HEK293 (cell line): ENCODE measurements around a stretch of chr21.

- PRO-cap, result no peak
- RRBS, 2 experiments, result no CpG with 5 or more reads among the region's 30 CpGs
Observed at GRCh38 chr21:6122252-6123533, 4398.7 kb upstream of the TPTE start.

DNA sequence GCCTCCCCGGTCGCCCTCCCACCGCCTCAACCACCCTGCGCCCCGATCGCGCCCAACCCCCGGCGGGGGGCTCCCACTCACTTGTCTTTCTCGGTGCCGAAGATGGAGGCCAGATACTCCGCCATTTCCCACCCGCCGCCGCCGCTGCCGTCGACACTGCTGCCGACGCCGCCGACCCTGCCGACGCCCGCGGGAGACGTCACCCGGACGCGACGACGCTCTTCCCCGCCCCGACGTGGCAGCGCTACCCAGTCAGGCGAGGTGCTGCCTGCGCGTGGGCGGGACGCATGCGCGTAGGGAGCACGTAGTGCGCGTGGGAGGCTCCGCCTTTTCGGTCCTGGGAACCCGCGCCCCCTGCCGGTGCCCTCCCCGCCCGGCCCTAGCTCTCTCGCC is 4022.3 kb upstream of the TPTE start:
- PRO-cap, result unidirectional peak, minus-strand start at position 198 of the sequence
- RRBS, 2 experiments, result no CpG with 5 or more reads among the region's 54 CpGs

- PRO-cap, result no peak
- RRBS, 2 experiments, result no CpG with 5 or more reads among the region's 50 CpGs
Observed at GRCh38 chr21:8651671-8652029, 1869.7 kb upstream of the TPTE start.

DNA sequence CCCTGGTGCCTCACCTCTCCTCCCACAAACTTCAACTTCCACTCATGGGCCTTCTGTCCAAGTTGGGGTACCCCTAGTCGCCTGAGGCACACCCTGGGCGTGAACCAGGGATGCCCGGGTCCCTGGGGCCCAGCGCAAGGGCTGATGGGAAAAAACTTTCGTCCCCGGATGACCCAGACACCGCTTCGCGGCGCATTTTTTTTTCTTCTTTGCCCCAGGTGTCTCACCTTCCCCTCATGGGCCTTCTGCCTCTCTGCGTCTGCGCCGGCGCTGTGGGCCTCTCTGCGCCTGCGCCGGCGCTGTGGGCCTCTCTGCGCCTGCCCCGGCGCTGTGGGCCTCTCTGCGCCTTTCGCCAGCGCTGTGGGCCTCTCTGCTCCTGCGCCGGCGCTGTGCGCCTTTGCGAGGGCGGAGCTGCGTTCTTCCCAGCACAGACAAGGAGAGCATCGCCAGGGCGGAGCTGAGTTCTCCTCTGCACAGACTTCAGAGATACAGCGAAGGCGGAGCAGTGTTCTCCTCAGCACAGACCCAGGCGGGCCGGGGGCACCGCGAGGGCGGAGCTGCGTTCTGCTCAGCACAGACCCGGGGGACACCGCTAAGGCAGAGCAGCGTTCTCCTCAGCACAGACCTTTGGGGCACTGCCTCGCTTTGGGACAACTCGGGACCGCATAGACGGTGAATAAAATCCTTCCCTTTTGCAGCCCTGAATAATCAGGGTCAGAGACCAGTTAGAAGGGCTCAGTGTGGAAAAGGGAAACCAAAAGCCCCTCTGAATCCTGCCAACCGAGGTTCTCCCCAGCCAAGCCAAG is 1706.0 kb upstream of the TPTE start:
- PRO-cap, result no peak
- RRBS, 2 experiments, result 63 to 79% methylated on average over 3 to 7 of the region's 49 CpGs

GRCh38 chr21:8989302-8990067 is 1531.9 kb upstream of the TPTE start:
- PRO-cap, result no peak
- RRBS, 2 experiments, result no CpG with 5 or more reads among the region's 11 CpGs

DNA sequence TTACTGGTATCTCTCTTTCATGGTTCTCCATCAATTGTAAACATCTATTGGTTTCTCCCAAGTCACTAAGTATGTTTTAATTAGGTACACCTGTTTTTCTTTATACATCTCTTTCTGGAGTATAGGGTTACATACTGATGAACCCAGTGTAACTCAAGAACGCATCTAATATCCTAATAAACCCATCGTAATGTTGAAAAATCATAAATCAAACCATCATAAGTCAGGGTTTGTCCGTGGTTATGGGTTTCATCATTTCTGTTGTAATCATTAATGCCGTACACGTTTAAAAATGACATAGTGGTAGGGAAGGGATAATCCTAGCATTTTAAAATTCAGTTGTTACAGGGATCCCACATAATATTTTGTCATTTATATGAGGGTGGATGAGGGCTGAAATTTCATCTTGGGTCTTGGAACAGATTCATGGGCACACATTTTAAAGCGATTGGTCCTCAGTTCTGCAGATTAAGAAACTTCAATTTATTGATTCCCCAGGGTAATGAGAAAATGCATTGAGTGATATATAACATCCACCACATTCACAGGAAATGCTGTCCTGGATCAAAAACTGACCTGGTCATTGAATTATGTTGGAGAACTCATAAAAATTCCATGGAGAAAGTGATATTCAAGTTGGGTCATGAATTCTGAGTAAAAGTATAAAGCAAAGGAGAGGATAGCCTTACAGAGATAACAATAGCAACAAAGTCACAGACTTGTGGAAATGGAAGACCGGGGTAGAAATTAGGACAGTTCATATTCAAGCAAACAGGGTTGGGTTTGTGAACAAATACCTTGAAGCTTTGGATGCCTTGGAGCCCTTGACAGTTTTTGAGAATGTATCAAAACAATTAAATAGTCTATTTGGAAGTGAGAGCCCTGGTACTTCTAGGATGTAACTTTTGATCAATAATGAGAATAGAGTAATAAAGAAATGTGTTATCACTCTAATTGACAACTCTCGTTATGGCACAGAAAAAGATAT is 1527.3 kb upstream of the TPTE start:
- PRO-cap, result unidirectional peak, plus-strand start at position 335 of the sequence; unidirectional peak, plus-strand start at position 374 of the sequence; unidirectional peak, plus-strand start at position 660 of the sequence; unidirectional peak, plus-strand start at position 719 of the sequence; unidirectional peak, plus-strand start at position 799 of the sequence
- RRBS, 2 experiments, result no CpG with 5 or more reads among the region's 8 CpGs

GRCh38 chr21:13893715-13894048 is 284.1 kb downstream of the POTED start:
- PRO-cap, result no peak
- RRBS, 2 experiments, result no CpG with 5 or more reads among the region's 2 CpGs

DNA sequence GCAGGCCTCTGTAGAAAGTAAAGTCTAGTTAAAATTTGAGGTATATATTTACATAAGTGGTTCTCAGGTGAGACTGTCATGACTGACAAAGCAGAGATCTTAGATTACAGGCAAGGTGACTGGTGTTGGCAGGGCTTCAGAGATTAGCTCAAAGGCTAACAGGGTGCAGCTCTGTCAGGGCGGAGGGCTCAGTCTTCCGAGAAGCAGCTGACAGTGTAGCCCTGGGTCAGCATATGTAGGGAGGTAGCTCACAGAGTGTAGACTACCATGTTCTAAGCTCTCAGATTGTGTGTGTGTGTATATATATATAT is 54.7 kb downstream of the RBM11 start:
- PRO-cap, result no peak
- RRBS, 2 experiments, result no CpG with 5 or more reads among the region's 2 CpGs

DNA sequence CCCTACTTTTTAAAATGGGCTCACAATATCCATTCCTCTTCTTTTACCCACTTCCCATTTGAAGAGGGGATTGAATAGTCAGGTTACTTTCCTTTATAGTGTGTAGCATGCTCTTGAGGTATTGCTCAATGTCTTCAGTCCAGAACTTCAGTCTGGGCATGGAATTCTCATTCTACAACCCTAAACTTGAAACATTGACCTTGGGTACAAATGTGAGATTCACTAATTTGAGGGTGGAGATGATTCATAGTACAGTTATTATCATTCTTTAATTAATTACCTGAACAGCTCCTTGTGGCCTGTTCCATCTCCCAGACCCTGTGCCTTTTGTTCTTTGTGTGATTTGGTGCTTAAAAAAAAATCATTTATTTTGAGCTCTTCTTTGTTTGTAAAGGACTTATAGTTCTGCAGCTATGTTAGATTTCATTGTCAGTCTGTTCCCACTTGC is 75.2 kb upstream of the HSPA13 start:
- PRO-cap, result no peak

GRCh38 chr21:14536992-14537747 is 8.9 kb downstream of the SAMSN1 start:
- PRO-cap, result no peak
- RRBS, 2 experiments, result no CpG with 5 or more reads among the region's 8 CpGs

GRCh38 chr21:14548626-14549286 is 2.6 kb upstream of the SAMSN1 start:
- PRO-cap, result no peak
- RRBS, 2 experiments, result no CpG with 5 or more reads among the region's 3 CpGs

DNA sequence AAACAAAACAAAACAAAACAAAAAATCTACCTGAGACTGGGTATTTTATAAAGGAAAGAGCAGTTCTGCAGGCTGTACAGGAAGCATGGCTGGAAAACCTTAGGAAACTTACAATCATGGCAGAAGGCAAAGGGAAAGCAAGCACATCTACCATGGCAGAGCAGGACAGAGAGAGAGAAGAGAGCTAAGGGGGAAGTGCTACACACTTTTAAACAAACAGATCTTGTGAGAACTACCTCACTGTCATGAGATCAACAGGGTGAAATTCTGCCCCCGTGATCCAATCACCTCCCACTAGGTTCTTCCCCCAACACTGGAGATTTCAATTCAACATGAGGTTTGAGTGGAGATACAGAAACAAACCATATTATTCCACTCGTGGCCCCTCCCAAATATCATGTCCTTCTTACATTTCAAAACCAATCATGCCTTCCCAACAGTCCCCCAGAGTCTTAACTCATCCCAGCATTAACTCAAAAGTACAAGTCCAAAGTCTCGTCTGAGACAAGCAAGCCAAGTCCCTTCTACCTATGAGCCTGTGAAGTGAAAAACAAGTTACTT is 198.4 kb upstream of the SAMSN1 start:
- PRO-cap, result no peak
- RRBS, 2 experiments, result no CpG with 5 or more reads among the region's 3 CpGs

DNA sequence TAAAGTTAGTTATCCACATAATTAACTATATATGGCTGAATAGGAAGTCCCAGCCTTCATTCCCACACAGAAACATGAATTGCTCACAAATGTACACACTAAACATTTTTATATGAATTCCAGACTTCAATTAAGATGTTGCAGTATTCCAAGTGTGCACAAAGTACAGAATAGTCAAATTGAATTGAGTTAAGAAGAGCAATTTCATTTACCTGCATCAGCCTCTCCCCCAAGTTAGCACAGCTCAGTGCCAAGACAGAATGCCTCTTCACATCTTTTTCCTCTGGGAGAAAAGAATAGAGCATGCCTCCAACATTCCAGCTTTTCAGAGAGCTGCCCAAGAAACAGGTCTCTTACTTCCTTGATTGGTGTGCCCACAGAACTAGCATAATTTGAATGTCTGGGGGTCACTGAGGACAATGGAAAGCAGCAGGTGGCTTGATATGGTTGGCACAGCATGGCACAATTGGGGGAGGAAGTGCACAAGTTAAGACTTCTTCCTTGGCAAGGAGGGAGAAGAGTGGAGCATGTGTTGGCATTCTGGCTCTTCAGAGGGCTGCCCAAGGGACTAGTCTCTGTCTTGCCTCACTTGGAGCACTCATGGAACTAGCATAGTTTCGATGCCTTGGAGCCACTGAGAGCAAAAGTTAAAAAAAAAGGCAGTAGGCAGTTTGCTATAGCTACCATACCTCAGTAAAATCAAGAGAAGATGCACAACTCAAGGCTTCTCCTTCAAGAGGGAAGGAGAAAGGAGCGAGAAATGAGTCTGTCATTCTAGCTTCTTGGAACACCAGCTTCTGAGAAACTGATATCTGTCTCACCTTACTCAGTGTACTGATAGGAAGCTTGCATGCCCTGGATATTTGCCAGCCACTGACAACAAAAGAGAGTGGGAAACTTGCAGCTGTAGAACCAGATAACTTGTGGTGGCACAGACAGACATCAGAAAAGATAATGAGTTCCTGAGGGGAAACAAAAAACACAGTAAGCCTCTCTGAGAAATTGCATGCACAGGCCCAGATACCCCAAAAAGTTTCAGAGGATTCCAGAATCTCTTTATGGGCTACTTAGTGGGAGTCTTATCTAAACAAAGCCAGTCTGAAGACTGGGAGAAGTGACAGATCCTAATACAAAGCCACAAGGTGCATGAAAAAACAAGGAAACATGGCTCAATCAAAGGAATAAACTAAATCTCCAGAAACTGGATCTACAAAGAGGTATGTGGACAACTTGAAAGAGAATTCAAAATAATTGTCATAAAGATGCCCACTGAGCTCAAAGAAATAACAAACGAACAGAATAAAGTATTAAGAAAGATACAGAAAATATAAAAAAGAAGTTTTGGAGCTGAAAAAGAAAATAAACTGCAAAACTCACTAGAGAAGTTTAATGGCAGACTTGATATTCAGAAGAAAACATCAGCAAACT is 207.5 kb upstream of the SAMSN1 start:
- PRO-cap, result no peak
- RRBS, 2 experiments, result no CpG with 5 or more reads among the region's 3 CpGs

DNA sequence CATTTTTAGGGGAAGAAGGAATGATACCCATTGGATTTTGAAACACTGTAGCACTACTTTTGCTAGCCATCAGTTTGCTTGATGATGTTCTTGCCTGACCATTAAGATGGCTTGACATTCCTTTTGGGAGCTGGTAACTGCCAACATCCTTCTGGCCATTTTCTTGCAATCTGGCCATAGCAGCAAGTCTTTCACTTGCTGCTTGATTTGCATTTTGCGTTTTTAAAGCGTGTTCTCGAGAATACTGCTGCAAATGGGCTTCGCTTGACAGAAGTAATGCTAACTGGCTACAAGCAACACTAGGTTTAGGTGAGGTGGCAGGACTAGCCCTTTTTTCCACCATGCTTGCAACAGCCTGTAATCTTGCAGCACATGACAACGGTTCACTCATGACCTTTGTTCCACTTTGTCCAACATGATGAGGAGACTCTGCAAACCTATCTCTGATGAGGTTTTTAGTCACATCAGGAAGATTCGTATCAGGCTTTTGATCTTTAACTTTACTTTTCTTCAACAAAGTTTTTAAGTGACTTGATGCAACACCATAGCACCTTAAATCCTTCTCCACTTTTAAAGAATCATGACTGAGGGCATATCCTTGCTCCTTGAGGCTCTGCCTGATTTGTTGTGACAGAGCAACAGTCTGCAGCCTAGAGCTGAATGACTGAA is 97.6 kb downstream of the NRIP1 start:
- PRO-cap, result no peak
- RRBS, 2 experiments, result no CpG with 5 or more reads among the region's 6 CpGs

DNA sequence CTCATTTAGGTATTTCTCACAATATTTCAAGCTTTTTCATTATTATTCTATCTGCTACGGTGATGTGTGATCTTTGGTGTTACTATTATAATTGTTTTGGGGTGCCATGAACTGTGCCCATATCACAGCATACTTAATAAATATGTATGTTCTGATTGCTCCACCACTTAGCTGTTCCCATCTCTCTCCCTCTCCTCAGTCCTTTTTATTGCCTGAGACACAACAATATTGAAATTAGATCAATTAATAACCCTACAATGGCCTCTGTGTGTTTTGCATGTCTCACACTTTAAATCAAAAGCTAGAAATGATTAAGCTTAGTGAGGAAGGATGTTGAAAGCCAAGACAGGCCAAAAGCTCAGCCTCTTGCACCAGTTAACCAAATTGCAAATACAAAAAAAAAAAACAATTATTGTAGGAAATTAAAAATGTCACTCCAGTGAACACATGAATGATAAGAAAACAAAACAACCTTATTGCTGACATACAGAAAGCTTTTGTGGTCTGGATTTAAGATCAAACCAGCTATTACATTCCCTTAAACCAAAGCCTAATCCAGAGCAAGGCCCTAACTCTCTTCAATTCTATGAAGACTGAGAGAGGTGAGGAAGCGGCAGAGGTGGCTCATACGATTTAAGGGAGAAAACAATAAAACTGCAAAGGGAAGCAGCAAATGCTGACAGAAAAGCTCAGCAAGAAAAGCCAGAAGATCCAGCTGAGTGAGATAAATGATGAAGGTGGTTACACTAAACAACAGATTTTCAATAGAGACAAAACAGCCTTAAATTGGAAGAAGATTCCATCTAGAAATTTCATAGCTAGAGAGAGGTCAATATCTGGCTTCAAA is 81.8 kb downstream of the NRIP1 start:
- PRO-cap, result no peak
- RRBS, 2 experiments, result no CpG with 5 or more reads among the region's 3 CpGs

DNA sequence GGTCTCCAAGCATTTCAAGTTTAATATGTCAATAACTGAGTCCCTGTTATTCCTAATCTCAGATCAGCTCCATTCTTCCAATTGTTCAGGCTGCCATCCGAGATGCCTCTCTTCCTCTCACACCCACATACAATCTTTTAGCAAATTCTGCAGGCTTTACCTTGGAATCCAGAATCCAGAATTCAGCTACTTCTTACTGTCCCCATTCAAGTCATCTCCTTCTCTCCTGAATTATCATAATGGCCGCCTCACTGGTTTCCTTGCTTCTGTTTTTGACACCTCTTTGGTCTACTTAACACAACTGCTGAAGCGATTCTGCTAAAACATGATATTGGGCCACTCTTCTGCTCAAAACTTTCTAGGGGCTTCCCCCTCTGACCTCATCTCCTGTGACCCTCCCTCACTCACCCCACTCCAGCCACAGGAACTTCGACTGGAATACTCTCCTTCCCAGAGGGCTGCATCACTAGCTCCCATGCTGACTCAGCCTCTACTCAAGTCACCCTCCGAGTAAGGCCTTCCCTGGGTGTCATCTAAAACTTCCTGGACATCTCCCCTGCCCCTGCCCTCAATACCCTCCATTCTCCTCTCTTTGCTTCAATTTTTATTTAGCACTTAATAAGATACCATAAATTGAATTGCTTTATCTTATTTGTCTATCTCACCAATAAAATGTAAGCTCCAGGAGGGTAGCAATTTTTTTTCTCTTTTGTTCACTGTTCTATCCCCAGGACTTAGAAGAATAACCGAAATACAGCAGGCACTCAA is 35.7 kb downstream of the NRIP1 start:
- PRO-cap, result no peak
- RRBS, 2 experiments, result no CpG with 5 or more reads among the region's 6 CpGs

DNA sequence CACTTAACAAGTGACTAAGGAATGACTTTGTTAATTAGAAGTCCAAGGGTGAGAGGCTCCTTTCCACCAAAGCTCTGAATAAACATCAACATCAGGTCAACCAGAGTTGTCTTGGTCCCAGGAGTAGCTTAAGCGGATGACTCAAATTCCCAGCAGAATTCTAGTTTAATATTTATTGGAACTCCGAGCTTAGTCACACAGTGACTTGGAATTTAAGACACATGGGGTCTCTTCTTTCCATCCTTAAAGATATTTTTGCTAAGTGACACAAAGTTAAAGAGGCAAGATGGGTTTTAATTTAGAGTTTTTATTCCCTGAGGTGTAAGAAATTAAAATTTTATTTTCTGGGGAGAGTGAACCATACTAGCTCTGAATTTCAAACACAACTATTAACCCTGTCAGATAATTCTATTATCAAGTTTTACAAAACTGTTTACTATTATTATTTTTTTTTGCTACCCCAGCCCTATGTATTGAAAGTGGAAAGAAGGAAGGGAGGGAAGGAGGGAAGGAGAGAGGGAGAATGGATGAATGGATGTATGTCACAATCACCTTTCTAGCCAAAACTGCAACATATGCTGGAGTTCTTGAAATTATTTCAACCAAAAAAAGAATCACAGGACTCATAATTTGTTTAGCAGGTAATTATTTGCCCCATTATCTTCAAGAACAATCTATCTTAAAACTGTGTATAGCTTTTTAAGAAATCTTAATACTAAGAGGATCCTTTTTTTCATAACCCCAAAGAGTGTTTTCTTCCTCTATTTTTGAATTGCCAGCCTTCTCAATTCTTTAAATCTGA is 5.6 kb downstream of the NRIP1 start:
- PRO-cap, result no peak
- RRBS, 2 experiments, result no CpG with 5 or more reads among the region's 2 CpGs

DNA sequence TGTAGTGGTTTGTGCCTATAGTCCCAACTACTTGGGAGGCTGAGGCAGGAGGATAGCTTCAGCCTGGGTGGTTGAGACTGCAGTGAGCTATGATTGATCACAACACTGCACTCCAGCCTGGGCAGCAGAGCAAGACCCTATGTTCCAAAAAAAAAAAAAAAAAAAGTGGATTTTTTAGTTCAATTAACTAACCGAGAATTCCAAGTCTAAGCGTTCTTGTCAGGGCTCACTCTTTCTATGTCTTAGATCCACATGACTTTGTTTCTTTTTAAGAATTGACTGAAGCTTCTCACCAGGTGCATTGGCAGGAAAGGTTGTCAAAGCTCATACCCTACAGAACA is 130.4 kb upstream of the NRIP1 start:
- PRO-cap, result no peak
- RRBS, 2 experiments, result no CpG with 5 or more reads among the region's 2 CpGs

- PRO-cap, result no peak
Observed at GRCh38 chr21:15442035-15442332, 287.8 kb upstream of the USP25 start.

- PRO-cap, result no peak
- RRBS, 2 experiments, result no CpG with 5 or more reads among the region's 7 CpGs
Observed at GRCh38 chr21:15826839-15827338, 97.1 kb downstream of the USP25 start.